HL-60 (cell line): Measurements from ENCODE around the gene SRSF8.

- RRBS = no CpG with 5 or more reads among the region's 9 CpGs
These were observed 14.0 kb downstream of the MED17 start for GRCh38 chr11:93797834-93798794.

DNA sequence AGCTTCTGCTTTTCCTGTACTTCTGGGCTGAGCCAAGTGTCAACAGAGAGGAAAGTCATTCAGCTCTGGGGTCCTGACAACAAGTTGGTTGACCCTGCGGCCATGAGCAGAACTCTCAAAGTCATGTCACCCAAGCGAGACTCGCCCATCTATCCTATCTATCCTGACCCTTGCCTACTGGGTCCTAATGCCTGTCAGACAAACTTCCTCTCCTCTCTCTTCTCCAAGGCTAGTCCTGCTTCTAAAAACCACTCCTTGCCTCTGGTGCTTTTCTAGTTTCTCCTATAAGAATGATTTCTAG, 9.7 kb upstream of the PANX1 start:
- RRBS = no CpG with 5 or more reads among the region's 3 CpGs

DNA sequence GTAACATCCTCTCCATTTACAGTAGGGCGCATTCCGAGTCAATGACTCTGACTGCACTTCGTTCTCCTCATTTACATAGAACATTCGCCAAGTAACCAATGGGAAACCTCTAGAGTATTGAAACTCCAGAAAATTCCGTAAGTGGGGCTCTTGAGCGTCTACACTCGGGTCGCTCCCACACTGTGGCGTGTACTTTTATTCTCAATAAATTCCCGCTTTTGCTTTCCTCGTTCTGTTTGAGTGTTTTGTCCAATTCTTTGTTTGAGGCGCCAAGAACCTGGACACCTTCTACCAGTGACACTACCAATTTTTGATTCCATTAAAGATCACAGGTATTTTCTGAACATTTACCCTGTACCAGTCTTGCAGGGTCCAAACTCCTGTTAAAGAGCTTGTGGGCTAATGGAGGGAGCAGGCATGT, 90.1 kb downstream of the PIWIL4 start:
- RRBS = no CpG with 5 or more reads among the region's 12 CpGs

DNA sequence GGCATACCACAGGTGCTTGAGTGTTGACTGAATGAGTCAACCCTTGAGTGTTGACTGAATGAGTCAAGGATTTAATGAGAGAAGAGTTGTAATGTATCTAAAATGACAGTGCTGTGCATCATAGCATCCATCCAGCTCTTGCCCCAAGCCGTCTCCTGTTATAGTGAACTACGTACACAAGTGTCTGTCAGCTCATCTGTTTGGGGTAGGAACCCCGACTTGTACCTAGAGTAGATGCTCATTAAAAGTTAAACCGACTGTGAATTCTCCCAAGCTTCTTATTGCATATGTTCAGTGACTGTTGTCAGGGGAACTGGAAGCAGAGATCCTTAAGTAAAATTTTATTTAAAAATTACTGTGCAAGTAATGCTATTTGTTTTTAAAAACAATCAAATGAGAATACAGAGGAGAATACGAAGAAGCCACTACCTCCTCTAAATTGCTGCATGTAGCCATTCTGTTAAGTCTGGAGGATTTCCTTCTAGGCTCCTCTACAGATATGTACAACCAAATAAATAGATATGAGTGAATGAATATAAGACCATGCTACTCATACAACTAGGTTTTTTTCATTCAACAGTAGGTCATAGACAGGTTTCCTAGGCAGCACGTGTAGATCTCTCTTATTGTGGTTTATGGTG, 92.9 kb downstream of the CWC15 start:
- RRBS = no CpG with 5 or more reads among the region's 6 CpGs

DNA sequence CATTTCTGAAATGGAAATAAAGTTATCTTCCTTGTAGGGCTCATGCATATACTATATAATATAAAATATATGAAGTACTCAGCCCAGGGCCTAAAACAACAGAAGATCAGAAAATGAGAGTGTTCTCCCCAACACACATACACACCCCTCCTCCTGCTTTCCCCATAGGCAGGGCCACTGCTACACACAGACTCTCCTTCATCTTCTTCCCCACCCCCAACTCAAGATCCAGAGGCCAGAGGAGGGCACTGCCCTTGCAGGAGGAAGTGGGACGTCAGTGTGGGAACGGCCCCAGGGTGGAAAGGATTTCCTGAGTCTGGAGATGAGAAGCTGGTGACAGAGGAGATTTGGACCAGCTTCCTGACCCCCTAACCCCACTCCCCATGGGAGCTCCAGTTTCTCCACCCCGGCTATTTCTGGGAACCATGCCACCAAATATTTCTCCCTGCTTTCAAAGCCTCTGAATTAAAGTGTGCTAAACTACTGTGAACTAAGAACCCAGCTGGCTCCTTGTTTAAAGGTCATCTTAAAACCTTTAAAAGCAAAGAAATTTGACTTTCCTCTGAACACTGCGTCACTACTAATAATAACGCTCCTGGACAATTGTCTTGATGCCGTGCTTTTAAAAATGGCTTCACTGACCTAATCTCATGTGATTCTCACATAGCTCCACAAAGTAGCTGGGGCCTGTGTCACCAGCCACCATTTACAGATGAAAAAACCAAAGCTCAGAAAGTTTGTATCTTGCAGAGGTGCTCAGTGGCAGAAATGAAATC, 46.6 kb downstream of the CWC15 start:
- RRBS = no CpG with 5 or more reads among the region's 6 CpGs

- RRBS = 2% methylated on average over 12 of the region's 34 CpGs
These were observed at the start of gene SRSF8 for GRCh38 chr11:95066584-95067305. SRSF8 (plus strand) TSS chr11:95066919.

- RRBS = no CpG with 5 or more reads among the region's 2 CpGs
These were observed 9.8 kb downstream of the SRSF8 start for GRCh38 chr11:95076518-95076997.

DNA sequence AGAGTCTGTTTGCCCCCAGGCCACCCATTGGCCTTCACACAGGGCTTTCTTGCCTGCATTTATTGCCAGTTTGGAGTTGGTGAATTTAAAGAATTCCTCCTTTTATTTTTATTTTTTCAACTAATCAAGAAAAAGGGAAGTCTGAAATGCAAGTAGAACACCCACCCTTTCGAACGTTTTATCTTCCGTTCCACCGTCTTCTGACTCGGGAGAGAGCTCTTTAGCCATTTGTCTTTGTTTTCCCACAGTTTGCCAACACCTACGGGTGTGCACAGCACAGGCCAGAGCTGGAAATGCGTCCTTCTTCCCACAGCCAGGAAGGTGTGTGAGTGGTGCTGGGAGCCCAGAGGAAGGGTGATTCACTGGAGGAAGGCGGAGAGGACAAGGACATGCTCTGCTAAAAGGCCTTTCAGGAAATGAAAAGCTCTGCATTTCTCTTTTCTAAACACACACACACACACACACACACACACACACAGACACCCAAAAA, 18.4 kb downstream of the ENDOD1 start:
- RRBS = no CpG with 5 or more reads among the region's 8 CpGs

DNA sequence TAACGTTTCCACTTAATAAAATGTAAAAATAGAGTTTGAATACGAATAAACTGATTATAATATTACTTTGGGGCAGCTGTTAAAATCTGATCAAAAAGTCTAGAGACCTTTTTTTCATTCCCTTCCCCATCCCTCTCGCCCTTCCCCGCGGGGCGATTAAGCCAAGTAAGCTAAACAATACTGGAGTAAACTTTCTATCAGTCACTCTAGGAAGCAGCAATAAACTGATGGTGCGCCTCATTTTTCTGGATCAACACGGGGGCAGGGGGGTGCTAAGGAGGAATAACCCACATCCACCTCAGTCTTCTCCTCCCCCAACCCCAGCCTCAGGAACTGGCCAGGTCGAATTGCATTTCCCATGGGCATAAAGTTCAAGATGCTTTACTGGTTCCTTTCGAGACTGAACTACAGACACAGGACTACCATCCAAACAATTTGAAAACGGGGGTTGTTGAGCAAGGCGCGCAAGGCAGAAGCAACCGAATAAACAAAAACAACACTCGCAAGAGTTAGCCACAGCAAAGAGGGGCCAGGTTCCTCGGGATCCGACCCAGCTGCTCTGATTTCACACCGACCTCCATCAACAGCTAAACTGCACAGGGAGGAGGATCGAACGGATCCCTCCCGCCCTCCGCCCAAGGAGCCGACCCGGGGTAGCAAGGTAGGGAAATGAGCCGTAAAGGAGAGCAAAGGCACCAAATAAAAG, 1.0 kb downstream of the SESN3 start:
- RRBS = 6% methylated on average over 2 of the region's 25 CpGs

DNA sequence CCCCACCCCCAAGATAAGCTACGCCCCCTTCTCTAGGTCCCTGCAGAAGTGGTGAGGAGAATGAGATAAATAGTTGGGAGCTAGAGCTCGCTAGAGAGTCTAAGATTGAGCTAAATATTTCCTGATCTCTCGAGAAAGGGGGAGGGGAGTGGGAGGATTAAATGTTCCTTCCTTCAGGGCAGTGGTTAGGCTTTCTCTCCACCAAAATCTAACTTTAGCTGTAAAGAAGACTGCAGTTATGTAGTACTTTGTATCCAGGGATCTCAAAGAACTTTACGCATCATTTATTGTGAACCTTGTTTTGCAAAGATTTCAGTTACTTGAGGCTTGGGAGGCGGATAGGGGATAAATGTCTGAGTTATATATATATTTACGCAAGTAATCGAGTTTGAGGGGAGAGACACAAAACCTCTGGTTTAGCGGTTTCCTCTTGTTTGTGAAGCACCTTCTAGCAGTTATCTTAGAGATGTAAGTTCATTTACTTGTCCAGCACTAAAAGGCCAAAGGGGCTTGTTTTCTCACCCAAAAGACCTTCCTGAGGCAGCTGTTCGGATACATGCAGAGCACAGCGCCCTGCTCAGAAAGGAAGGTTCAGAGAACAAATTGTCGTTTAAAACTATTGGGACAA, 635 bp upstream of the SESN3 start:
- RRBS = no CpG with 5 or more reads among the region's 11 CpGs

GRCh38 chr11:95299459-95299861, 68.5 kb upstream of the SESN3 start:
- RRBS = no CpG with 5 or more reads among the region's 7 CpGs

DNA sequence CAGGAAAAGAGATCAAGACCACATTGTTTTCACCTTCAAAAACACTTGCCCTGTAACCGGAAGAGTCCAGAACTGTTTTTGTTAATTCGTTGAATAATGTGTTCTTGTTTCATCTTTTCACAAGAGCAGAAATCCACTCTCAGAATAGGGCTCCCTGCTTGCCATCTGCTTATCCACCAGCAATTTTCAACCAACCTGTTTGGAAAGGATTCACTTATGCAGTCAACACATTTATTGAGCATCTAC, 100.6 kb downstream of the FAM76B start:
- RRBS = no CpG with 5 or more reads among the region's 2 CpGs

- RRBS = no CpG with 5 or more reads among the region's 3 CpGs
These were observed 24.3 kb downstream of the MTMR2 start for GRCh38 chr11:95899536-95900054.

GRCh38 chr11:95922324-95922952, 1.5 kb downstream of the MTMR2 start:
- RRBS = no CpG with 5 or more reads among the region's 6 CpGs

DNA sequence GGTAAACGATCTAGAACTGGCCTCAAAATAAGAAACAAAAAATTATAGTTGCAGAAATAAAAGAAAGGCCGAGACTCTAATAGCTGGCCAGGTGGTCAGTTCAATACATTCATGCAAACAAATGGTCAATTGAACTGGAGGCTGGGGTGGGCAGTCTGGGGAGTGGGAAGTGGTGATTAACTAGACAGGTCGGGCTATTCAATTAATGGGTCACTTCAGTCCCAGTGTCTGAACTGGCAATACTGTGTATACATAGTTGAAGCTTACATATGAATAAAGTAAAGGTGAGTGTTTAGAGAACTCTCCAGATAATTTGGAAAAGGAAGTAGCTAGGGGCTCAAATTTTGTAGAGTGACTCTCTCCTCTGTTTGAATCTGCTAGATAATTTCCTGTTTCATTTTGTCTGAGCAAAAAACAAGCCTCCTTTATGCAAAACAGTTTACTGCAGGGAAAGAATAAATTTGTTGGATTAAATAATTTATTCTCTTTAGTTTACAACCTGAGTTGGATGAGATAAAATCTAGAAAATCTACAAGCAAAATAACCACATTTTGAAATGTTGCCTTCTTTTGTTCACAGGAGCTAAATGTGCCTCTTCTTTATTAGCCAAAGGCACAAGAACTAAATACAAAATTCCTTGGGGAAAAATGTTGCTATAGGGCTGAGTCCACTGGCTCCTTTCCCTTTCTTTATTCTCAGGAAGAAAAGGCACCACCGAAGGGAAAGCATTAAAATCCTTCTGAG, 148.8 kb downstream of the MAML2 start:
- RRBS = no CpG with 5 or more reads among the region's 4 CpGs

DNA sequence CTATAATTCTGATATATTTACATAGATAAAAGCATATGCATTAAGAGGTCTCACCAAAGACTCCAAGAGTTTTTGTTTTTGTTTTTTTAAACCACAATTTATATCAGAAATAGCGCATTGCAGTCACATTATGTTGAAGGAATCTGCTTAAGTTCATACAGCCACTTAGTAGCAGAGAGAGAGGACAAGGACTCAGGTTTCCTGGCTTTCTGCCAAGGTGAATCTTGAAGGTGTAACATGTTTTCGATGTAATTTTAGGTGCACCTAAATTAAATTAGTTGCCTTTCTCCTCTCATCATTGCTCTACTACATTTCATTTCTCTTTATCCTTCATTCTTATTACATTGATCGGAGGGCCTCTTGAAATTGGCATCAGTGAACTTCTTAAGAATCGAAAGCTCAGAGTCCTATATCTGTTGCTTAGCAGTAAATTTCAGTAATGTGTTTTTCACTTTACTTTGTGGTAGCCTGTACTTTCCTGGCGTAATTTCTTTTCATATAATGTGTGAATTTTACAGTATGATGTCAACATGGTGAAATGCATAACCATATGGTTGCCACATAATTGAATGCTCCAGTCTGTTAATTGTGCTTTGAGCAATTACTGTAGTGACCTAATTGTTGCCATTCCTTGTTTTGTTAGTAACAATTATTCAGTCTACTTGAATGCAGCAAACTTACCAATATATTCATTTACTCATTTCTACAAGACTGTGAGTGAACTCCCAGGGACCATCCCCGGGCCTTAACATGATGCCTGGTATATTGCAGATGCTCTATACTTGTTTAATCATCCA, 138.2 kb downstream of the MAML2 start:
- RRBS = no CpG with 5 or more reads among the region's 6 CpGs

GRCh38 chr11:96223929-96225135, 118.7 kb downstream of the MAML2 start:
- RRBS = no CpG with 5 or more reads among the region's 1 CpG

- RRBS = no CpG with 5 or more reads among the region's 3 CpGs
These were observed 94.5 kb downstream of the MAML2 start for GRCh38 chr11:96248276-96249166.

DNA sequence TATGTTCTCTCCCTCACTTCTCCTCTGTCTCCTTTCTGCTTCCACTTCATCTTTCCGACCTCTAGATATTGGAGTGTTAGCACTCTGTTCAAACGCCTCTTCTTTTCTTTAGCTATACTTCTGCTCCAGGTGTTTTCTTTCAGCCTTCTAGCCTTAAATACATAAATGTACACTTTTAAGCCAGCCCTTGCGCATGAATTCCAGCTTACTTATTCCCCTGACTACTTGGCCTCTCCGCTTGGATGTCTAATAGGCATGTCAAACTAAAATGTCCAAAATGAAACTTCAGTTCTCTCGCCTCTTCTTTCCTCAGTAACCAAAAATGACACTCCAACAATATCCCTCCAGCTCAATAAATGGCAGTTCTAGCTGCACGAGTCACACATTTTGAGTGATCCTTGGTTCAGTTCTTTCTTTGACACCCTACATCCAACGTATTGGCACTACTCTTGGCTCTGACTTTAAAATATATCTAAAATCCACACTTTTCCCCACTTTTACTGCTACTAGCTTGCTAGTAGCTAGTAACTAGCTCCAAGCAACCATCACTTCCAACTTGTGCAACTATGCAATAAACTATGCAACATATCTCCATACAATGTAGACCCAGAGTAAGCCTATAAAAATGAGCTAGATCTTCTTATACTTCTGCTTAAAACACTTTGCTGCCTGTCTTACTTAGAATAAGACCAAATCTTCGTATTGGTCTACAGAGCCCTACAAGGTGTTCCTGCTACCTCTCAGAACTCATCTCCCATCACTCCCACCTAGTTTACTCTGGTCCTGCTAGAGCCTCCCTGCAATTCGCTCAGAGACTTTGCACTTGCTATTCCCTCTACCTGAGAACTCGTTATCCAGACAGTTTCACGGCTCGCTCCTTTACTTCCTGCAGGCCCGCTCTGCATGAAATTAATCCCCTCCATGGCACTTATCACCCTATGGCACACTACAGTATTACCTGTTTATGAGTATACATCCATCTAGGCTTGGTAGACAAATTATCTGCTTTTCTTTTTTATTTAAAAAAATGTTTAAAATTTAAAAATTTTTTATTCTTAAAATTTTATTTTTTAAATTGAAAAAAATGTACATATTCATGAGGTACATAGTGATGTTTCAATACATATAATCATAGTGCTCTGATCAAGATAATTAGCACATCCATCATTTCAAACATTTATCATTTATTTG, 93.4 kb downstream of the MAML2 start:
- RRBS = no CpG with 5 or more reads among the region's 13 CpGs

- RRBS = no CpG with 5 or more reads among the region's 5 CpGs
These were observed 85.1 kb downstream of the MAML2 start for GRCh38 chr11:96257591-96258619.